Rectum (tissue), 1 donor: Measurements from ENCODE around the gene KLF6.

GRCh38 chr10:1200133-1200499, 143.9 kb downstream of the WDR37 start:
- PRO-cap, result no peak

DNA sequence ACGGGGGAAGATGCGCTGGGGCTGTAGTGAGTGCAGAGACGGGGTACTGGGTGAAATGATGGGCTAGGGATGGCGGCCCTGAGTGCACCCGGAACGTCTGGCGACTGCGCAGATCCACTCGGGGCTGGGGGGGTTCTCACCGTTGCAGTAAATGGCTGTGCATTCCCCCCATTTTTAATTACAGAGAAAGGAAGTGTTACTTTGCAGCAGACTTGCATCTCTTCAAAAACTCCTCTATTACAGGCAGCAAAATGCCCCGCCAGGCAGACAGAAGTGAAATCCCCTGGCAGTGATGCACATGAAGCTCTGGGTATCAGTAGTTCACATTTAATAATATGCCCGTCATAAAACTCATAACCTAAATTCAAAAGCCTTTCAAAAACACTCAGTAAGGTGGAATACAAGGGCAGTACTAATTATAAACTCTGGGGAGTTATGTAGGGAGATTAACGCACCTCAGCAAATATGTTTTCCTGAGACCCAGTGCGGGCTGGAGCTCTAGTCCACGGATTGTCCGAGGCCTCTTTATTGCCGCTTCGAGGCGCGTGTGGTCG, 195.6 kb upstream of the ADARB2 start:
- PRO-cap, result no peak

DNA sequence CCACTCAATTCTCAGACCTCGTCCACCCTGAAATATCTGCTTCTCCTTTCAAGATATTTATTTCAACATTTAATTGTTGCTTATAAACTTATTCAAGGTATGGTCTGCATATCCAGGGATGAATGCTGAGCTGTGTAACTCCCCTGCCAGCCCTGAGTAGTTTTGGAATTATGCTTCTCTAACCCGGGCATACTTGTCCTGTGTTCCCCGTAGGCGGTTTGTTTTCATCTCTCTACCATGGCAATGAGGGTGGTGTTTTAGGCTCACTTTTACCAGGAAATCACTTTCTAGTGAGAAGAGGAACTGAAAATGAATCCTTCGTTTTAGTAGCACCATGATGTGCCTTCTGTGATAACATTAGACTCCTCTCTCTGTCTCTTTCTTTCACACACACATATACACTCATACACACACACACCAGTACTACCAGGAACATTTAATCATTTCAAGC, 31.3 kb upstream of the PFKP start:
- PRO-cap, result no peak

DNA sequence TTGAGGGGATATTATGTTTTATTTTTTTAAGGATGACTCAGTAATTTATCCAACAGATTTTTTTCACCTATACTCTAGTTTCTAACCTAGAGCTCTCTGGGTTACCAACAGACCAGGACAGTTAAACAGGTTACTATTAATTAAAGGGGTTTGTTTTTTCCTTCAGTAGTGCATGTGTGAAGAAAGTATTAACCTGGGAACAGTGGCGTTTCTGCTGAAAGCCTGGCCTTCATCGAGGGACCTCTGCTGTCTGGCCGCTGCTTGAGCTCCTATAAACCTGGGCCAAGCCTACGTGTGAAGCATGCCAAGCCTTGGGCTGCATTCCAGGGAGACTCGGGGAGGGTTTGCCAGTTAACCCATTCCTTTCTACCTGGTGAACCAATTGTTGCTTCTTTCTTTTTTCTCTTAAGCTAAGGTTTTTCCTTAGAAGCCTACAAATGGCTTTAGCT, 23.5 kb downstream of the PFKP start:
- PRO-cap, result no peak

DNA sequence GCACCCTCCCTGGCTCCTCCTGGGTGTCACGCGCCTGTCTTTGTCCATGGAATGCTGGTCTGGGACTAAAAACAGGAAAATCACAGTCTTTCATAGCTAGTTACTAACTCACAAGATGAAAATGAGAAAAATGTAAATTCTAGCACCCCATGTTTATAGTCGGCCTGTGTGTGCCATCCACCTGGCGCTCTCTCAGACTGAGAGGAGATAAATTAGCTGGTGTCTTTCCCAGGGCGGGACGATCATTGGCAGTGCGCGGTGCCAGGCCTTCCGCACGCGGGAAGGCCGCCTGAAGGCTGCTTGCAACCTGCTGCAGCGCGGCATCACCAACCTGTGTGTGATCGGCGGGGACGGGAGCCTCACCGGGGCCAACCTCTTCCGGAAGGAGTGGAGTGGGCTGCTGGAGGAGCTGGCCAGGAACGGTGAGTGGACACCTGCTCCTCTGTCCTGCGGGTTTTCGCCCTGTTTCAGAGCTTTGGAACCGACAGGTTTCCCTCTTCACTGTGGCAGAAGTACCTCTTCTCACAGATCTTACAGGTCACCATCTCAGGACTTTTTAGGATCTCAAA, 33.9 kb downstream of the PFKP start:
- PRO-cap, result no peak

DNA sequence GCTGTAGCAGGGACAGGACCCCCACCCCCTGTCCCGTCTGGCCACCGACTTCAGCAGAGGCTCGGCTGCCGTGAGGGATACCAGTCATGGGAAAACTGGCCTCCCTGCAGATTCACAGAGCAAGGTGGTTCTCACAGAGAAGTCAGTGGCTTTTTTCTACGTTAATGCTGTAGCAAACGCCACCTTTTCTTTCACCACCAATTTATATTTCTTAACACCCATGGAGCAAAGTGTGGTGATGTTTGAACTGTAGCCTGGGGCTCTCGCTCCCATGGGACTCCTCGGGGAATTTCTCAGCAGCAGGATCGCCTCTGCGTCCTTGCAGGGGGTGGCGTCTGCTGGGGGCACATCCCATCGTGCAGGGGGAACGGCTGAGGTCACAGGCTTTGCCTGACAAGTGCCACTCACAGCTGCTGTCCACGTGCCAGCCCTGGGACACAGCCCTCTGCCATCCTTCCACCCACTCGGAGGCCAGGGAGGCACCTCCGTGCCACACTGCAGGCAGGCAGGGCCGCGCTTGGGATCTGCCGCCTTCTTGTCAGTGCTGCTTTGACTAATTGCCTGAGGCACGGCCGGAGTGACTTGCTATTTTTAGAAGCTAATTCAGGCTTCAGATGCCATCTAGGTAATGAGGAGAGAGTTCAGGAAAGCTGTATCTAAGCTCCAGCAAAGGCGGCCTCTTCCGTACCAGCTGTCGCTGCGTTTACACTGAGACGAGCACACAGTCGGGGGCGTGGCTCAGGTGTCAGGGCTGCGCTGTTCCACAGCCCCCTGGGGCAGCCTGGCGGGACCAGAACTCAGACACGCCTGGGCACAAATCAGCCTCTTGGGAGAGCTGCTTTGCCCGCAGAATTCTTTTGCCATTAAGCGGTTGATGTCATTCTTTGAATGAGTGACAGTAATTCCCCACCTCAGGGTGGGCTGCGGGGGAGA, 45.8 kb downstream of the PITRM1 start:
- PRO-cap, result no peak

- PRO-cap, result no peak
Measured at GRCh38 chr10:3138410-3139342, 33.9 kb downstream of the PITRM1 start.

GRCh38 chr10:3147453-3147911, 25.1 kb downstream of the PITRM1 start:
- PRO-cap, result no peak

DNA sequence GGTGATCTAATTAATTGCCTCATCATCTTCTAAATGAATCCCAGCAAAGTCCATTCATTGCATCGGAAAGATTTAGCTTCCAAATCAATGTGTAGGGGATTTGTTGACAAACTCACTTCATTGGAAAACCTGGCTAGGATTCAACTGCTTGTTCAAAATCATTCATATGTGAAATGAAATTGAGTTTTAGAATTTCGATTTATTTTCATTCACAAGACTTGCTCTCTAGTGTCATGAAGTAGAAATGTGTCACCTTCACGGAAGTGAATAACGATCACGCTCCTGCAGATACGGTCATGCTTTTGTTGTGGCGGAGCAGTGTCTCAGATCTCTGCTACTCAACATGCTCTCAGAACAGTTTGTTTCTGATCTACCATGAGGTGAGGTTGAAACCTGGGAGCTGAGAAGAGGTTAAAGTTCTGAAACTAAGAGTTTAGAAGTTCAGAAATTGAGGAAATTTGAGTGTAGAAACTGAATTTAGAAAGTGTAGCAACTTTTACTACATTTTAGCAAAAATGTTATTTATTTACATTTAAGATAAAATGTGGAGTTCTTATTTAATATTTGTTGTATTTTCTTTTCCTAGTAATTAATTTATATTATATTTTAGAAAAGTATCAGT, 13.8 kb upstream of the PITRM1 start:
- PRO-cap, result no peak

- PRO-cap, result no peak
Measured at GRCh38 chr10:3292552-3293054, 120.0 kb upstream of the PITRM1 start.

- PRO-cap, result no peak
Measured at GRCh38 chr10:3324773-3325136, 152.2 kb upstream of the PITRM1 start.

DNA sequence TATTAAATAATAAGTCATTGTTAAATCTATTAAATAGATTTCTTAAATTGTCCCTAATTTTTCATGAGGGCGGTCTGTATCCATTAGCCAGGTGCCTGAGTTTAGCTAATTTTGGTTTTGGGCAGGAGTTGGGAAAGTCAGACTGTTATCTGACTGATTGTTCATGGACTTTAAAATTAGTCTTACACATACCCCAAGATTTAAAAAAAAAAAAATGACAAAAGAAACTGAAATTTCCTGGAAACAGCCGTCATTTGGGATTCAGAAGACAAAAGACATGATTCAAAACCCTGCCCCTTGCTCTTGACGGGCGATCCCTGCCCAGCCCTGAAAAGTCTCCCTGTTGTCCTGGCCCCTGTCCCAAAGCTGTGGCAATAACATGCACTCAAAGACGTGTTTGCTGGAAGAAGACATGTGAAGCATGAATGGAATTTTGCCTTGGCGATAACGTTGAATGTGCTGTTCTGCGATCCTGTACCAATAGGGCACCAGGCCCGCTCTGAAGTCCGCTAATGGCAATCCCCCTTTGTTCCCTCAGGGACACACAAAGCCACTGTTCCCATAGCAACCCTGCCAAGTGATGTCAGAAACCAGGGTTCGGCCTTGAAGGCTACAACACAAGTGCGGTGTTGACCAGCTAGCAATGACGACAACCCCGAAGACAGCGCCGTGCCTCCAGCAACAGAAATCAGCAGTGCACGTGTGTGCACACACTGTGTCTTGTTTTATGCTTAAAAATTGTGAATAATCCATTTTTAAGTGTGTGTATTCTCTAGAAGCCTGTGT, 284.7 kb downstream of the KLF6 start:
- PRO-cap, result bidirectional peak, plus-strand start at position 646 of the sequence, minus-strand start at position 339 of the sequence

DNA sequence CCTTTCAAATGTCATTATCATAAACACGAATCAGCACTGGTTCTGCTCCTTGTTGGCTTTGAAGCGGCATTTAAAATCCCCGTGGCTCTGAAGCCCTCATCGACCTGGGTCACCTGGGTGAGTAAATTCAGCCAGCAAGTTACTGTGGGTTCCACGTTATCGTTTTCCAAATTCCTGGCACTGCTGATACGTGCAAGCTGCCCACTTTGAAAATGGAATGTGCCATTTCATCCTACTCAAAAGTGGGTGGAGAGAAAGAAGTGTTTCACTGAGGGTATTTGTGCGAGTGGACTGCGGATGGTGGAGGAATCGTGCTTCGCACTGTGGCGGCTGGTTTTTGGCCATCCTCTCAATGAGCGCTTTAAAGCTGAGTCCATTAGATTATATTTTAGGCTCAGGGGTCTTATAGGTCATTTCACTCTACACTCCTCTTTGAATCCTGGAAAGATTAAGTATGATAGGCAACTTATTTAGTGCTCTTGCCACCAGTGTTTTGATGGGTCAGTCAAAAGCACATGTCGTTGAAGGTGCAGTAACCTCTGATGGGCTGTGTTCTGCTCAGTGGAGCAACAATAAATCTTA, 281.6 kb downstream of the KLF6 start:
- PRO-cap, result no peak

DNA sequence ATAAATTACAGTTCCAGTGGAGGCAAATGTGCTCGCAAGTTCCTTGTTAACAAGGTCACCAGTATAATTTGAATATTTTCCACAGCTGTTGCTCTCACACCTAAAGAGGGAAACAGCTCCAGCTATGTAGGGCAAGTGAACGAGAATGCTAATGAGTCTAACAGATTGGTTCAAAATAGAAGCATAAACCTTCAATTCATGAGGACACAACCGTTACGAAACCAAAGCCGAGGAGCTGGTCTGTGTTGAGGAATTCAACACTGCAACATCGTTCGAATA, 161.3 kb downstream of the KLF6 start:
- PRO-cap, result no peak

- PRO-cap, result bidirectional peak, plus-strand start at chr10:3763217, minus-strand start at chr10:3763068
Measured at GRCh38 chr10:3762735-3763613, 22.0 kb downstream of the KLF6 start.

GRCh38 chr10:3776655-3777771, 8.0 kb downstream of the KLF6 start:
- PRO-cap, result bidirectional peak, plus-strand start at chr10:3777455, minus-strand start at chr10:3777184

- PRO-cap, result bidirectional peak, plus-strand start at chr10:3782918, minus-strand start at chr10:3782845; bidirectional peak, plus-strand start at chr10:3783440, minus-strand start at chr10:3783034
Measured at GRCh38 chr10:3782765-3783046, 2.3 kb downstream of the KLF6 start.

- PRO-cap, result bidirectional peak, plus-strand start at chr10:3784658, minus-strand start at chr10:3784692; bidirectional peak, plus-strand start at chr10:3785013, minus-strand start at chr10:3784974; bidirectional peak, plus-strand start at chr10:3785555, minus-strand start at chr10:3785235
Measured at GRCh38 chr10:3784573-3785460, at the start of gene KLF6. Gene KLF6 (minus strand): TSS chr10:3785209.

- PRO-cap, result no peak
Measured at GRCh38 chr10:4270243-4270678, 485.3 kb upstream of the KLF6 start.

DNA sequence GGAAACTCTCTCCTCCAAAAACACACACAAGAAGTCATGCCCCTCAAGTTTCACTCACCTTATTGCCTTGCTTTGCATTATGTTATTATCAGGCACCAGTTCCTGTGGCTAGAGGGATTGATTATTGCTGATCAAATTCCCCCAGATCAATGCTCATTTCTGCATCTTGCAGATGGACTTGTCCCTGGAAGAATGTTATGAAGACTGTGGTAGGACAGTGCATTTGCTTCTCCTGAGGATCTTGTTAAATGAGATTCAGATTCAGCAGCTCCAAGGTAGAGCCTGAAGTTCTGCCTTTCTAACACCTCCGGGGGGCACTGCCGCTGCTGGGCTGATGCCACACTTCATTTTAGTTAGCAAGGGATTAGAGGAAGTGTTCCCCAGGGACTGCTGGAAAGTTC, 434.5 kb upstream of the AKR1E2 start:
- PRO-cap, result no peak